LHCN-M2 (cell line): ENCODE measurements around a stretch of chr20.

DNA sequence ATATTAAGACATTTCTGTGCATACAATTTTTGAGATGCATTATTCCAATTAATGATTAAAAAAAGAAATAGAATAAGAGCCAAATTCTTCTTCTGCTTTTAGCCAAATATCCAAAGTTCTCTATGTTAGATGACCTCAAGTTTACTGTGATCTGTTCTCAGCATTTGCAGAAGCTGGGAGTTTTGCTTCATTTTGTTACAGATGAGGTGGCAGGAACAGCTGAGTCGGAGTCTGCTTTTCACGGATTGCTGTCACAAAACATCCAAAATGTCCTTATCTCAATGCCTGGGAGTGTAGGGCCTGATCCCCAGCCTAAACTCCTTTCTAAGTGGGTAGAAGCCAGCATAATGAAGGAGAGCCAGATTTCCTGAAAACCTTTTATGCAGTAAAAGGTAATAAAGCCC is 114.8 kb upstream of the GGTLC1 start:
- RAMPAGE, long total RNA: no peak

- RAMPAGE, long total RNA: no peak
Measured at GRCh38 chr20:24842678-24843320, 106.3 kb upstream of the CST7 start.

GRCh38 chr20:24959522-24959940 is 10.5 kb downstream of the CST7 start:
- RAMPAGE, long total RNA: no peak

DNA sequence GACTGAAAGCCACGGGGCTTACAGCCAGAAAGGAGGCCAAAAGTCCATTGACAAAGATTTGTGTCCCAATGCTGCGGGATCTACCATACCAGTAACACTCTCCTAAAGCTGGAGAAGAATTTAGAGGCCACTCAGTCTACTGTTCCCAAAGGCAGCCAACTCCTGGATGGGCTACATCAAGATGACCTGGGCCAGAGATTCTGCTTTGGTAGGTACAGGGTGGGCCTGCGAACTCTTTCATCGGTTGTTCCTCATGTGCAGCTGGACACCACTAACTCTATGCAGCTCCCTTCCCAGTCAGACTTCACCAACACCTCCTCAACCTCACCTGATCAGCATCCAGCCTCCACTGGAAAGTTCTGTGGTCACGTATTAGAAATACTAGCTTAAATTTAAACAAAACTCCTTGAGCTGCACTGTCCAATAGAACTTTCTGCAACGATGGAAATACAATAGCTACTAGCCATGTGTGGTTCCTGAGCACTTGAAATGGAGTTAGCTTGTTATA is 4.1 kb downstream of the APMAP start:
- RAMPAGE, long total RNA: no peak

GRCh38 chr20:24988945-24989582 is 3.5 kb downstream of the APMAP start:
- RAMPAGE, long total RNA: no peak

GRCh38 chr20:25015884-25016204 is 23.3 kb upstream of the APMAP start:
- RAMPAGE, long total RNA: no peak

DNA sequence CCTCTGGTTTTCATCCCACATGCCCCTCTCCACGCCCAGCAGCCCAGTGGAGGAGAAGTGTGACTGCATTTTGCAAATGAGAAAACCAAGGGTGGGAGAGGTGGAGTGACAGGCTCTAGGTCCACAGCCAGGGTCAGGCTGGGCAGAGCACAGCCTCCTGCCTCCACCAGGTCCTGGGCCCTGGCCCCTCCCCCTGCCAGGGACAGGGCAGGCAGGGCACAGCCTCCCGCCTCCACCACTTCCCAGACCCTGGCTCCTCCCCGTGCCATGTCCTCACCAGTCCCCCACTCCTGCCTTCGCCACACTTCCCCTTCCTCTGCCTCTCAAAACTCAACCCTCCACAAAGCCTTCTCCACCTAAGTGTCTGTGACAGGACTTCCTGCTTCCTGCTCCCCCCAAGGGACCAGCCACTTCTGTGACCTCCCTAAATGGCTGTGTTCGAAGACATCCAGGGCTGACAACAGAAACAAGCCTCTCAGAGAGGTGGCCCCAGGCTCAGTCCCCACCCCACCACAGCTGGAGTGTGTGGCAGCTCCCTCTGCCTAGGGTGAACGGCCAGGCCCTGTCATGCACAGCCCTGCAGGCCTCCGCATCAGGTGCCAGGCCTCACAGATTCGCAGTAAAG is 14.9 kb downstream of the ACSS1 start:
- RAMPAGE, long total RNA: no peak

- RAMPAGE, long total RNA: no peak
Measured at GRCh38 chr20:25060078-25060326, 2.1 kb upstream of the ACSS1 start.

DNA sequence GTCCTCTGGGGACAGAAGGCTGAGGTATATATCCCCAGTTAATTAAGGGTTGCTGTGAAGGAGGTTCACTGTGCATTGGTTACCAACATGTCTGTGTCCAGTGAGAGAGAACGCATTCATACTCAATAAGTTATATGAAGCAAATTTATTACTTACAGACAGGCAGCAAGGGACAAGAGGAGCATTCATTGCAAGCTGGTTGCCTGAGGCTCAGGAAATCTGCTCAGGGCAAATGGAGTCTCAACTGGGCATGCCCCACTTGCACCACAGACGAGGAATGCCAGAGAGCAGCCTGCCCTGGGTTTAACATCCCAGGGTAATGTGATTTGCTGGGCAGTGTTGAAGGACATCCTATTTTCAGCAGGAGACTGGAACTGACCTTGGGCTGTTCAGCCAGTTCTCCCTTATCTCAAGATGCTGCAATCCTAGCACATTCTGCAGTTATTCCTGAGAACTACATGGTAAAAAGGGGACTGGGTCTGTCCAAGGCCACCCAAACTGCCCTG is 3.9 kb upstream of the ENTPD6 start:
- RAMPAGE, long total RNA: no peak

GRCh38 chr20:25220728-25221351 is 25.3 kb downstream of the ENTPD6 start:
- RAMPAGE, long total RNA: no peak

GRCh38 chr20:25226852-25227489 is 20.9 kb upstream of the PYGB start:
- RAMPAGE, long total RNA: no peak

DNA sequence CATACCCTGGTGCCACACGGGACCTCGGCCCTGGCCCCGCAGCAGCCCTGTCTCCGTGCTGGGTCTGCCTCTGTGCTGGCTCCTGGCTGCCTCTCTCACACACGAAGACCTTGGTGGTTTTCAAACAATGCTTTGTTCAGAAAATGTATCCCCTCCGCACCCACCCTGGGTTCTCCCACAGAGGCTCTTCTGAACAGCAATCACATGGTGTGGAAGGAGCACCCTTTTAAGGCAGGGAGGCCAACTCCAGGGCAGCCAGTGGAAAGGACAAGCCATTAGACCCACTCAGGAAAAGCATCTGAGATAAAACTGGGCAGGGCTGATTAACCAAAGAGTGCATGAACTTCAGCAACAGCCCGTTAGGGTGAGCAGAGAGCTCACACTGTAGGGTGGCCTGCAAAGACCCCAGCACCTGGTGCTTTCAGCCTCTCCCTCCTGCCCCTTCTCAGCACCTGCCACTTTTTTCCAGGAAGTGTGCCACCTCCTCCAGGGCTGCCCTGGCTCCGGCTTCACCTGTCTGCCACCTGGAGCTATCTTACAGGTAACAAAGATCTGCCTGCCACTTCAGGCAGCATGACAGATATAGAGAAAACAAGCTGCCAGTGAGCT is 71.3 kb downstream of the PYGB start:
- RAMPAGE, long total RNA: no peak

DNA sequence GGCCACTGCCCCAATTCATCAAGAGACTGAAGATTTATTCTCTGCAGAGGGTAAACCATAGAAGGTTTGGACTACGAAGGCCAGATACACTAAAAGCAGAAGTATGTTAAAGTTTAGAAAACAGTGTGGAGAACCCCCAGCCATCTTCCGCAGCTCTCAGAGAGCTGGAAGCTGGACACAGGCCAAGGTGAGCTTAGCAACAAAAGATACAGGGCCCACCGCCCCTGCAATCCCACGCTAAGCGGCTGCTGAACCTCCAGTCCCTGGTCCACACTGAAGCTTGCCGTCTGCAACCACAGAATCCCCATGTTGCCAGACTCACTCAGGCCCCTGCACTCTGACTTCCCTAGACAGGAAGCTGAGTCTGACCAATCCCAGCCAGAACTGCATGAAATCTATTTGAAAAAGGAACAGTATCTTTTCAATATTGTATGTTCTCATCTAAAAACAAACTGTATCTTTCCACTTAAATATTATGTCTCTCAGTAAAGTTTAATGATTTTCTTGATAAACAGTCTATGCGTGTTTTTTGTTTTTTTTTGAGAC is 29.7 kb downstream of the ABHD12 start:
- RAMPAGE, long total RNA: no peak

GRCh38 chr20:25532555-25533597 is 52.5 kb downstream of the NINL start:
- RAMPAGE, long total RNA: no peak

GRCh38 chr20:25862951-25863741 is 166.5 kb upstream of the ZNF337 start:
- RAMPAGE, long total RNA: no peak

GRCh38 chr20:29489132-29489459 is 1768.4 kb upstream of the DEFB115 start:
- RAMPAGE, long total RNA: no peak

GRCh38 chr20:30290343-30291069 is 967.0 kb upstream of the DEFB115 start:
- RAMPAGE, long total RNA: no peak

DNA sequence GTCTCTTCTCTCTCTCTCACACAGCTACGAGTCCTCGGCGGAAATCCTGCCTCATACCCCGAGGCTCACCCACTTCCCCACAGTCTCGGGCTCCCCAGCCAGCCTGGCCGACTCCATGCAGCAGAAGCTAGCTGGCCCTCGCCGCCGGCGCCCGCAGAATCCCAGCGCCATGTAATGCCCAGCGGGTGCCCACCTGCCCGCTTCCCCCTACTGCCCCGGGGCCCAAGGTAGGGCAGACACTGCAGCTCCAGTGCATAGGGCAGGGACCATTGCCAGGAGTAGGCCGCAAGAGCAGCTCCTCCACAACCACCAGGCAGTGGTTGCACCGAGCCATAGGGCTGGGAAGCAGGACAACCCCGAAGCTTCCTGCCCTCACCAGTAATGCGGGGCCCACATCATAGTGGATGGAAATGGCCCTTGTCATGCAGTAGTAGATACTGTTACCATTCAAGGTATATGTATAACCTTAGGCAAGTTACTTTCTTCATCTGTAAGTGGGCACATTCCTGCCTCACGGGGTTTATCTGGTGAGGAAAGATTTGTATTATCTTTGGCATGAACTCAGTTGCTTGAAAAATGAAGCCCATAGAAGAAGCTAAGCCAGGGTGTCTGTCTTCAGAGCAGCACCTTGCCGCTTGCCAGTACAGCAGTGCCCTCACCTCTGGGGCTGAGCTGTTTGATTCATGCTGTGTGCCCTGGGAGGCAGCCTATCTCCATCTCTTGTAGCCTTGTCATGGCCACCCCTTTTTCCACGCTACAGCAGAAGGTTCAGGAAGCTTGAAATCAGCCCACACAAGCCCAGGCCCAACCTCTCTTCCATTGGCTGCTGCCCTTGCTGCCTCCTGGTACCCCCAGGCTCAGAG is 21.1 kb downstream of the MCTS2 start:
- RAMPAGE, long total RNA: no peak

GRCh38 chr20:31572236-31573181 is 25.3 kb downstream of the MCTS2 start:
- RAMPAGE, long total RNA: no peak

GRCh38 chr20:31678121-31679314 is 40.8 kb downstream of the COX4I2 start:
- RAMPAGE, long total RNA: no peak